SK-N-MC (cell line): ENCODE data around the genes SULT1B1, CSN3 and JCHAIN.

- RRBS: no CpG with 5 or more reads among the region's 9 CpGs
Measured at GRCh38 chr4:63532847-63533235, 876.4 kb downstream of the TECRL start.

- RRBS: no CpG with 5 or more reads among the region's 3 CpGs
Measured at GRCh38 chr4:64340439-64341184, 68.6 kb downstream of the TECRL start.

- RRBS: no CpG with 5 or more reads among the region's 10 CpGs
Measured at GRCh38 chr4:64356032-64356624, 53.1 kb downstream of the TECRL start.

DNA sequence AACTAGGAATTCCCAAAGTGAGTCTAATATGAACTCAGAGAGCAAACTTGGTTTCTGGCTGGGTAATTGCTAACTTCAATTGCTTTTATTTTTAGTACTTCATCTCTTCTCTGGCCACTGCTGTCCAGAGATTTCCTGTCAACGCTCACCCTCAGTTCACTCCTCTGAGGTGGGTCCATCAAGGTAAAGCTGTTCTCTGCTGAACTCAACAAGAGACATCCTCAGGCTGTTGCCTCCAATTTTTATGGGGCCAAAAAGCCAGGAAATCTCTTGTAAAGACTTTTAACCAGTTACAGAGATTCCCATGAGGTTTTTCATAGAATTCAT, 75.3 kb upstream of the TECRL start:
- RRBS: no CpG with 5 or more reads among the region's 1 CpG

GRCh38 chr4:64608542-64609023, 199.3 kb upstream of the TECRL start:
- RRBS: no CpG with 5 or more reads among the region's 11 CpGs

DNA sequence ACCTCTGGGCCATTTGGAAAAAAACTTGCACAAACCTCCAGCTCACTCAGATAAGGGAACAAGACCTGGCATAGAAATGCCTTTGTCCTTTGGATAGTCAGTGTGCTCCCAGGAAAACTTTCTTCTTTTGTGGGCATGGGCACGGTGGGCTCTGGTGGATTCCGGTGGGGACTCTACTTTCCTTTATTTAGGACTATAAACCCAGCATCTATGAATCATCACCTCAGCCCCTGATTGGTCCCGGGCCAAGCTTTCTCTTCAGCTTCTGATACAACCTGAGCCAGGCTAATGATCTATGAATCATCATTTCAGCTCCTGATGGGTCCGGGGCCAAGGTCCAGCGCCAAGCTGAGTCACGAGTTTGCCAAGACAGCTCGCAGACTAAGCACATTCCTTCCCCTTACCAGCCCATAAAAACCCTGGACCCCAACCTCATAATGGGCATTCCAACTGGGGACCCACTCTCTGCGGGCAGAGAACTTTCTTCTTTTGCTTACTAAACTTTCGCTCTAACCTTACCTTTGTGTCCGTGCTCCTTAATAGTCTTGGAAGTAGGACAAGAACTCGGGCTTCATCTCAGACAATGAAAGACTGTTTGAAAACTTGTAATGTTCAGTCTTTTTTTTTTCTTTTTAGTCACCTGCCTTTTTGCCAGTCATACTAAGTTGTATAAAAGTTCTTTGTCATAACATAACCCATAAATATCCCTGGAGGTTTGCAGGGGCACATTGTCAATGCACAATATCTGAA, 904.8 kb upstream of the EPHA5 start:
- RRBS: 96% methylated on average over 3 of the region's 11 CpGs

DNA sequence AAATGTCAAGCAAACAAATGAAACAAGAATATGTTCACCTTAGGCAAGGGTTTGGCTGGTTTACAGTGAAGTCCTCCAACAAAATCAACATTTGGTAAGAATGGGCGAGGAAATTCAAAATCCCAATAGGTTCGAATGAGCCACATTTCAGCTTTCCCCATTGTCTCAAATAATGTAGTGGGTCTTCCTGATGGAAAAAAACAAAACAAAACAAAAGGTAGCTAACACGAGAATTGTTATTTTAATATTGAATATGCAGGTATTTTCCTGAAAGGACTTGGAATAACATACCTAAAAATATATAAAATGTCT, 10.6 kb downstream of the UGT2B17 start:
- RRBS: no CpG with 5 or more reads among the region's 3 CpGs

DNA sequence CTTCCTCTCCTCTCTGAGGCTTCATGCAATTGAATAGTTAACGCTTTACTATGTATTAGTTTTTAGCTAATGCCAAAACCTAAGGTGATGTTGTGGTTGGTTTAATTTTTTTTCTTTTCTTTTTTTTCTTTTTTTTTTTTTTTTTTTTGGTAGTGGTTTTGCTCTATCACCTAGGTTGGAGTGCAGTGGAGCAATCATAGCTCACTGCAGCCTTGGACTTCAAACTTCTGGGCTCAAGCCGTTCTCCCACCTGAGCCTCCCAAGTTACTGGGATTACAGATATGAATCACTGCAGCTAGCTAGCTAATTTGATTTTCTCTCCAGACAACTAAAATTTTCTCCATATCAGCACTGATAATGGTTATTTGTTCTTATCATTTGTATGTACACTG, 3.3 kb downstream of the UGT2A3 start:
- RRBS: no CpG with 5 or more reads among the region's 2 CpGs

DNA sequence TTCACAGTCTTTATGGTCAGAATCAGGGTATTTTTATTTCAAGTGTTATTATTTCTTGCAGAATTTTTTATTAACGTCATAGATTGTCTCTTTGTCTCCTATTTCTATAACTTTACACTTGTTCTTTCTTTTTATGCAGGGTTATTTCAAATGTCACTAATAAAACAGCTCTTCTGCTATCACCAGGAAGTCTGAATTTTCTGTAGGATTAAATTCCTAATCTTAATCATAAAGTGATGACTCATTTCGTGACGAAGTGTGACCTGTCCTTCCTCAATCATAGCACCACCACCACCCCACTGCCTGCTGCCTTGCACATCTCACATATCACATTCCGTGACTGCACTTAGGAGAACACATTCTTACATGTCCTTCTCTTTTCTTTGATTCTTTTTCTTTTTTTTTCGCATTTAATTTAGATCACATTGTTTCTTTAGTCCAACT, 57.7 kb upstream of the UGT2B7 start:
- RRBS: no CpG with 5 or more reads among the region's 5 CpGs

DNA sequence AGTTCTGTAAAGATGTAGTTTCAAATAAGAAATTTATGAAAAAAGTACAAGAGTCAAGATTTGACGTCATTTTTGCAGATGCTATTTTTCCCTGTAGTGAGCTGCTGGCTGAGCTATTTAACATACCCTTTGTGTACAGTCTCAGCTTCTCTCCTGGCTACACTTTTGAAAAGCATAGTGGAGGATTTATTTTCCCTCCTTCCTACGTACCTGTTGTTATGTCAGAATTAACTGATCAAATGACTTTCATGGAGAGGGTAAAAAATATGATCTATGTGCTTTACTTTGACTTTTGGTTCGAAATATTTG, 574 bp downstream of the UGT2B7 start:
- RRBS: no CpG with 5 or more reads among the region's 3 CpGs

- RRBS: no CpG with 5 or more reads among the region's 5 CpGs
Measured at GRCh38 chr4:69169060-69169700, 45.4 kb downstream of the UGT2B11 start.

DNA sequence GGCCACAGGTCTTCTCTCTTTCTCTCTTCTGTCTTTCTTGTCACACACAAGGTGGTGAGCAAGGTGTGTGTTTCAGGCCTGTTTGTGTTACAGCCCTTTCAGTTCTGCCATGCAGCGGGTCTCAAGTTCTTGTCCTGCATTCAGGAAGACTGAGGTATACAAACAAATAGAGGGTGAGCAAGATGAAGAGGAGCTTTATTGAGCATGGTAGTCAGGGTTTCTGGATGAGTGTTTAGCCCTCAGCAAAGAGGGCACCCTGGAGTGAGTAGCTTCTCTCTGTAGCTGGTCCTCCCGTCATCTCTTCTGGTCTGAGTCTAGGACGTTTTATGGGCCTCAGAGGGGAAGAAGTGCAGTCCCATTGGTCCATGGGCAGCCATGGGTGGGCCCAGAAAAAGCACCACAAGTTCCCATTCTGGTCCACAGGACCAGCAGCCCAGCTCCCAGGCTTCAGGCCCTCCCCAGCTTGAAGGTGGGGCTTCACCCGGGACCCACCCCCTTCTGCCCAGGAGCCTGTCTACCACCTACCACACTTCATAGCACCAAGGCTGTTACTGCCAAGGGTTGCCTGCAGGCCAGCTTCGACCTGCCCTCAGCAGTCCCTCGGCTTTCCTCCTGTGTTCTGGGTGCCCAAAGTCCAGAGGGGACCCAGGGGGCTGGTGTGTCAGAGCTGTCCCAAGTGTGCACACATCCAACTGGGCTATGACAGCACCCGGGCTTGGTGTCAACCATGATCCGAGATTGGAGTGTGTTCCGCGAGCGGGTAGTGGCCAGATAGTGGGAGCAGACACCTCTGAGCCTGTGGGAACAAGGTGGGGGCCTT, 17.1 kb downstream of the SULT1B1 start:
- RRBS: no CpG with 5 or more reads among the region's 11 CpGs

DNA sequence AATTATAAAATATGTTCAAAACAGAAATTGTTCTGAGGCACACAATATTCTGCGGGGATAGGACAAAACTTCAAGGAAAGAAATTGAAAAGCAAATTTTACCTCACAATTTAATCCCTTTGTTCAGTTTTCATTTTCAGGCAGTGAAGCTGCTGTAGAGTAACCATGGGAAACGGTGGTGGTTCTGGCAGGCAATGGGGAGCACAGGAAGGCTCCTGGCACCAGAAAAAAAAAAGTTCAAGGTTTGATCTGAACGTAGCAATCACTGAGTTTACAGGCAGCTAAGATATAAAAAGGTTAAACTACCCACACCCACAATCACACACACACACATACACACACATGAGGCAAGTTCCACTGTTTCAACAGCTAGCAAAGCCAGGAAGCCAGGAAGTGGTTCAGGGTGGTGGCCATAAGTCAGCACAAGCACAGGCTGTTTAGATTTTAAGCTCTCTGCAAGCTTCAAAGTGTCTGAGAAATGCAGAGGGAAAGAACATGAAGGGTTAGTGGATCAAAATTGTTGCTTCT, at the start of gene SULT1B1:
Gene SULT1B1 (minus strand): TSS at position 263 of the 527 bp plus-strand sequence.
- RRBS: no CpG with 5 or more reads among the region's 3 CpGs

DNA sequence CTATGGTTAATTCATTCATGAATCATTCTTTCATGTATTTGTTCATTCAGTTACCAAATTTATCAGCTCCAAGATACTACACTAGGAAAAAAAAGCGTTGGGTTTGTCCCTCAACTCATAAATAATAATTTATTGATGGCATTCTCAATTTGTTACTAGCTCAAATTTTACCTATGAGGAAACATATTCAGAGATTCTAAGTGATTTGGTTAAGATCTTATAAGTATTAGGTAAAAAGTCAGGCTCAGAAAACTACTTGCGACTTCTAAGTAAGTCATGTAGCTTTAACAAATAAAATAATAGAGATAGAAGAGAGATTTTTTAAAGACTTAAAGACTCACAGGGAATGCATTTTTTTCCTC, 6.7 kb upstream of the SULT1B1 start:
- RRBS: no CpG with 5 or more reads among the region's 2 CpGs

GRCh38 chr4:69825506-69825878, 34.5 kb downstream of the SULT1E1 start:
- RRBS: no CpG with 5 or more reads among the region's 11 CpGs

- RRBS: no CpG with 5 or more reads among the region's 3 CpGs
Measured at GRCh38 chr4:69858548-69859800, 971 bp downstream of the SULT1E1 start.

DNA sequence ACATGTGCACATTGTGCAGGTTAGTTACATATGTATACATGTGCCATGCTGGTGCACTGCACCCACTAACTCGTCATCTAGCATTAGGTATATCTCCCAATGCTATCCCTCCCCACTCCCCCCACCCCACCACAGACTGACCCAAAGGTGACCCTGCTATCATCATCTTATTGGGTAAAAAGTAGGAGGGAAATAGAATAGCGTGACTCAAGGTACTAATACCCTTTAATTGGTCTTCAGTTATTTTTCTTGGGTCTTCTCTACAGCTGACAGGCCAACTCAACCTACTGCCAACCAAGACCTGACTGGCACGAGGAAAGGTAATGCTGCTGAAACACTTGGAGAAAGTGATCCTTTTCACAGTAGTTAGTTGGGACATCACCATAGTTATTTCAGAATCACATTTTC, at the start of gene CSN3:
Gene CSN3 (plus strand): TSS at position 252 of the 408 bp plus-strand sequence.
- RRBS: no CpG with 5 or more reads among the region's 3 CpGs

DNA sequence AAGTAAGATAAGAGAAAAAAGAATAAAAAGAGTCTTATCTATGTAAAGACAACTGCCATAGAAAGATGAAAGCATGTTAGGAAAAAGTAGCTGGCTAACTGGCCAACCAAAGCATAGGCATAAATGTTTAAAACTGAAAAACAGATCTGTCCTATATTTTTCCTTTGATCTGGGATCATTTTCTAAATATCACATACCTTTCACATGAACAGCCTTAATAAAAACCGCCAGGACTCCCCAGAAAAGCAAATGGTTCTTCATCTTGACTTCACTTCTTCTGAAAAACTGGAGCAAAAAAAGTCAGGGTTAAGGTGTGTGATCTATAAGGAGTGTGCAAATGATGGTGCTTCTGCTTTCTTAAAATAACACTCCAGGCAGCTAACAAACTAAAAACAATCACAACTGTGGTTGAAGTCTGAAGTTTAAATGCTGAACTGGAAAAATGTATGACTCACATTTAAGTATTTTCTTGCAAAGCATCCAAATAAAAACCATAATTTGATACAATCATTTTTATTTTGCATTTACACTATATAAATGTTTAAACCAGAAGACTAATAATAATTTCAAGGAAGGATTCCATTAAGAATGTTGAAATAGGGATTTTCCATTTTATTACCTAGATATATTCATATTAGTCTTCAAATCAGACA, at the start of gene JCHAIN:
Gene JCHAIN (minus strand): TSS at position 279 of the 653 bp plus-strand sequence.
- RRBS: no CpG with 5 or more reads among the region's 1 CpG

- RRBS: under 1% methylated on average over 31 of the region's 97 CpGs
Measured at GRCh38 chr4:70704370-70705219, 16.3 kb downstream of the UTP3 start.

DNA sequence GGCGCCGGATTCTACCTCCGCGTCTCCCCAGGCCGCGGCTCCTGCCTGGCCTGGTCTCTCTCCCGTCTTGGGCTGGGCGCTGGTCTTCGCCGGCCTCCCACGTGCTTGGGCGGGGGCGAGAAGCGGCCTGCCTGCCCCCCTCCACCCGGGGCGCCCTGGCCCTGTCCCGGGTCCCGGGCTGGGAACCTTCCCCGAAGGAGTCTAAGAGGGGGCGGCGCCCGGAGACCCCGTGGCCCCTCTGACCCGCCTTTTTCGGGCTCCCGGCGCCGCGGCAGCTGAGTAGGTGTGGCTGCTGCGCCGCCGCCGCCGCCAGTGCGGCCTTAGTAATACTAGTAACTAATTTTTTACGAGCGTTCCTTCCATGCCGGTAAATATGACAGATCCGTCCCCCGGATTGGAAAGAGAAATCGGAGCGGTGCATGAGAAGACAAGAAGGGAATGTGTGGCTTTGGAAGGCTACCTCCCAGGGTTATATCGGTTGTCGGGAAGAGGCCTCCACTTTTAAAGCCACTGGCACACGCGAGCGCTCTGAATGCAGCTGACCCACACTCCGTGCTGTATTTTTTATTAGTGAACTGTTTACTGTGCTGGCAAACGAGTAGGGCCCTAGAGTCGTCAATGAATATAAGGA, 16.2 kb upstream of the RUFY3 start:
- RRBS: 1% methylated on average over 29 of the region's 50 CpGs